Kidney epithelial cell (primary cell): ENCODE results near the genes CYP3A7, CYP3A4, OR2AE1 and ZNF3.

- RAMPAGE, long total RNA = no peak
- RRBS = no CpG with 5 or more reads among the region's 10 CpGs
Observed at GRCh38 chr7:99379010-99379747, 4.6 kb downstream of the ARPC1B start.

DNA sequence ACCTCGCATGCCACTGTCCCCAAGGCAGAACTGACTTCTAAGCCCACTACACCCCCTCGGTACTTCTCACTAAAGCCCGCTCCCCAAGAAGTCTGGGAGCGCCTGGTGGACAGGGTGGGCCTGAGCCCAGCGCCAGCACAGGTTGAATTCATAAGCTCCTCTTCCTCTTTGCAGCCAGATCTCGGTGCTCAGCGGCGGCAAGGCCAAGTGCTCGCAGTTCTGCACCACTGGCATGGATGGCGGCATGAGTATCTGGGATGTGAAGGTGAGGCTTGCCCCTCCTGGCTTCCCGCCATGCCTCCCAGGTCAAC is 14.6 kb downstream of the PDAP1 start:
- RAMPAGE, long total RNA = no peak
- RRBS = no CpG with 5 or more reads among the region's 11 CpGs

- RAMPAGE, long total RNA = no peak
- RRBS = no CpG with 5 or more reads among the region's 6 CpGs
Observed at GRCh38 chr7:99397987-99398438, 10.4 kb downstream of the PDAP1 start.

DNA sequence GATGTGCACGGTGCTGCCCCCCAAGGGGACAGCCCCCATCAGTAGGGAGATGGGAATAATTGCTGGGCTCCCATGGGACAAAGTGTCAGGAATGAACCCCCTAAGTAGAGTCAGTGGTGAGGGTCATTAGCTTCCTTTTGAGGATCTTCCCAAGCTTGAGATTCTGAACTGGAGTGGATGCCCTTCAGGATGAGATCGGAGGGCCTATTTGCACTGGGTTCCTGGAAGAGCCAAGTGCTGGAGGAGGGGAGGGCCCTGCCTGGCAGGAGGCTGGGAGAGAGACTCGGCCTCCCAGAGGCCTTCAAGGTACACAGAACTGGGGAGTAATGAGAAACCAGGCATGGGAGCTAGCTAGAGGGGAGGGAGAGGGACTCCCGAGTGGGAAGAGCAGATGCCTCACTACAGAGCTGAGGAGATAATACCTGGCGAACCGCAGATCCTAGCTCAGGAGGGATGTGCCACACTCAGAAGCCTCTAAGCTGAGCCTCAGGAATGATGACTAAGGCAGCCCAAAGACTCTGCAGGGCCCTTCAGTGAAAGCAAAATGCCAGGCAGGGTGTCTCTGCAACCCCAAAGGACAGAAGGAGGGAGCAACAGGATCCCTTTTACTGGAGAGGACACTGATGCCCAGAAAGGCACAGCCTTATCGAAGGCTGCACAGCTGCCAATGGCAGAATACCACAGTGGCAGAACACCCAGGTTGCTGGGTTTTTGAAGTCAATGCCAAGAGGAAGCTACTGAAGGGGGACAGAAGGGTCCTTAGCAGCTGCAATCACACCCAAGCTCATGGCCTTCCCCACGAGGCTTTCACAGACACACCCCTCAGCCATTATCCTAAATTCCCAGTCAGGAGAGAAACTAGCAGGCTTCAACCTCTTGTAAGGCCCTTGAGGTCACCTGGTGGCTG is 9.3 kb downstream of the PDAP1 start:
- RAMPAGE, long total RNA = no peak
- RRBS = no CpG with 5 or more reads among the region's 8 CpGs

- RAMPAGE, long total RNA = no peak
- RRBS = no CpG with 5 or more reads among the region's 22 CpGs
Observed at GRCh38 chr7:99404750-99405351, 3.5 kb downstream of the PDAP1 start.

DNA sequence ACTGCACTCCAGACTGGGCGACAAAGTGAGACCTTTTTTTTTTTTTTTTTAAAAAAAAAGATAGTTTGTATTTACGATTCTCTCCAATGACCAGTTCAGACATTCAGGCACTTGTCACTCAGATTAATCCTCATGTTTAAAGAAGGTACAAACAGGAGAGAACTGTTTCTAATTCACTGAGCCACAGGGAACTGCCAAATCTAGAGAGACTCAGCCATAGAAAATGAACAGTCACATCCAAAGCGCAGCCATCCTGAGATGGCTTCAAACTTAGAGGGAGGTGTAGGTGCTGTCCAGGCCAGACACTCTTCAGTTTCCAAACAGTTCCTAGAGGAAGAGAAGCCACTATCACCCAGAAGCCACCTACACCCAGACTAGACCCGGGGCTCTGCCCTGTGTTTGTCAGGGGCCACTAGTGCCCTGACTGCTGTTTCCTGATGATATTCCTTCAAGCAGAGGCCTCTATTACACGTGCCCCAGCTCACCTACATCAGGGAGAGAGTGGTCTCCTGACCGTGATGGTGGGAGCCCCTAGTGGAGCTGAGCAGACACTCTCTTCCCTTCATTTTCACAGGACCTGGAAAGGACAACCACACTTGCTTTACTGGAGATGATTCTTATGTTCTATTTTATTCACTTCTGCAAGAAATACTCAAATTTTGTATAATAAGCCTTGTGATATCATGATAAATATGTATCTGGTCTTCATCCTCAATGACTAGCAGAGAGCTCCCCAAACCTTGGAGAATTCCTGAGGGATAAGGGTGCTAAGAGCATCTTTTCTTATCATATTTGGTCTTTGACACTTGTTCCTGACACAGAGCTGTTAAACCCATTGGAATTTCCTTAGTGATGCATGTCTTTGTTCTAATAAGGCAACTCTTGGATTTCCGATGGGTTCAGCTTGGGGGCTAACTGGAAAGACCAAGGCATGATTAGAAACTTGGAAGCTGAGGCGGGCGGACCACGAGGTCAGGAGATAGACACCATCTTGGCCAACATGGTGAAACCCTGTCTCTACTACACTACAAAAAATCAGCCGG is 9.2 kb downstream of the ZNF394 start:
- RAMPAGE, long total RNA = no peak
- RRBS = no CpG with 5 or more reads among the region's 11 CpGs

DNA sequence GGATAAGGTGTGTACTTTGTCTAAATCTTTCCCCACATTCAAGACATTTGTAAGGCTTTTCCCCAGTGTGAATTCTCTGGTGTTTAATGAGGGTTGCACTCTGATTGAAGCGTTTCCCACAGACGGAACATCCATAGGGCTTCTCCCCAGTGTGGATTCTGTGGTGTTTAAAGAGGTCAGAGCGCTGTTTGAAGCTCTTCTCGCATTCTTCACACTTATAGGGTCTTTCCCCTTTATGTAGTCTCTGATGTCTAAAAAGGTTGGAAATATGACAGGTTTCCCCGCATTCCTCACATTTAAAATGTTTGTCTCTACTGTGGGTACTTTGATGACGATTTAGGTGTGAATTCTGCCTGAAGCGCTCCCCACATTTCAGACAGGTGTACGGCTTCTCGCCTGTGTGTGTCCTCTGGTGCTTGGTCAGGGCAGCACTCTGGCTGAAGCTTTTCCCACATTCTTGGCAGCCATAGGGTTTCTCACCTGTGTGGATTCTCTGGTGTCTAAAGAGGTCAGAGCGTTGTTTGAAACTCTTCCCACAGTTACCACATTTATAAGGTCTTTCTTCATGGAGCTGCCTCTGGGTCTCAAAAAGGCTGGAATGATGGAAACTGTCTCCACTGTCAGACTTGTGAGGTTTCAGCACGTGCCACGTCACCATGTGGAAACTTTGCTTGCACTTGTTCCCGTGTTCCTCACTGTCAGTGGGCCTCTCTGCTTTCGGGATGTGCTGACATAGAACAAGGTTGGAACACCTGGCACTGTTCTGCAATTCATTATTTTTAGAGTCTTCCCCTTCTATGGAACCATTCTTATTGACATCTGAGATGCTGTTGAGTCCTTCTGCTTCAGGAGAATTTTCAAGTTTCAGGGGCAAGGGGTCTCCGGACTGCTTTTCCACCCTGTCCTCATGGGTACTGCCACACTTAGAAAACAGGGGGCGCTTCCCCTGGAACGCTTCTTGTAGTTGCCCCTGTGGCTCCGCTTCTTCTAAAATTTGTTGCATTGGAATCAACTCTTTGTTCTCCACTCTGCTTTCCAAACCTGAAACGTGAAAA is 6.2 kb downstream of the ZNF394 start:
- RAMPAGE, long total RNA = no peak
- RRBS = no CpG with 5 or more reads among the region's 19 CpGs

DNA sequence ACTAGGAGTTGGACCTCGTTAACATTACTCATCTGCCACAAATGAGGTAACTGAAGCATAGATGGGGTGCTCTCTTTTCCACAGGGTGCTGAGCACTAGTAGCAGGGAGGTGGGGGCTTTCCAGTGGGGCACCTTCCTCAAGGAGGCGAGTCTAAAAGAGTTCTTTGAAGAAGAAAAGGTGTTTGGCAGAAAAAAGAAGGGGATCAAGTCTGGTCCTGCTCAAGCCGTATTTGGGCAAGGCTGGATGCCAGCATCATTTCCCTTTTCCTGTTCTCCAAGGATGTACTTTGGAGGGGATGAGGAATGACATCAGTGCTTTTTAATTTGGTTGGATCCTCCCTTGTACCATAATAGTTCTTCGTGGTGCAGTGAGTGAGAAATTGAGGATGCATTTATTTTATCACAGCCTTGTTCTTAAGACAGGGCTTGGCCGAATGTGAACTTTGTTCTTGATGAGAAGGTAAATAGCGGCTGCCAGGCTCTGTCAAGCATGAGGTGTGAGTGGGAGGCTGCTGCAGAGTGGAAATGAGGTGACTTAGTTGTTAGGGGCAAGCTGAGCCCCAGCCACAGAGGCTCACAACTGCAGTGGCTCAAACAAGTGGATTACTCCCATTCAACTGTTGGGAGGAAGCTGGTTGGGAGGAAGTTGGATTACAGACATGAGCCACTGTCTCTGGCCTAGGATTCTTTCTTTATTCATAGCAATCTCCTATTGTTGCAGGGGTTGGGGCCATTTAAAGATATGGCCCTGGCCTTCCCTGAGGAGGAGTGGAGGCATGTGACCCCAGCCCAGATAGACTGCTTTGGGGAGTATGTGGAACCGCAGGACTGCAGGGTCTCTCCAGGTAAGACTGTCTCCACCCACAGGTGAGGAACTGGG is 6.8 kb downstream of the ZSCAN25 start:
- RAMPAGE, long total RNA = no peak
- RRBS = no CpG with 5 or more reads among the region's 7 CpGs

DNA sequence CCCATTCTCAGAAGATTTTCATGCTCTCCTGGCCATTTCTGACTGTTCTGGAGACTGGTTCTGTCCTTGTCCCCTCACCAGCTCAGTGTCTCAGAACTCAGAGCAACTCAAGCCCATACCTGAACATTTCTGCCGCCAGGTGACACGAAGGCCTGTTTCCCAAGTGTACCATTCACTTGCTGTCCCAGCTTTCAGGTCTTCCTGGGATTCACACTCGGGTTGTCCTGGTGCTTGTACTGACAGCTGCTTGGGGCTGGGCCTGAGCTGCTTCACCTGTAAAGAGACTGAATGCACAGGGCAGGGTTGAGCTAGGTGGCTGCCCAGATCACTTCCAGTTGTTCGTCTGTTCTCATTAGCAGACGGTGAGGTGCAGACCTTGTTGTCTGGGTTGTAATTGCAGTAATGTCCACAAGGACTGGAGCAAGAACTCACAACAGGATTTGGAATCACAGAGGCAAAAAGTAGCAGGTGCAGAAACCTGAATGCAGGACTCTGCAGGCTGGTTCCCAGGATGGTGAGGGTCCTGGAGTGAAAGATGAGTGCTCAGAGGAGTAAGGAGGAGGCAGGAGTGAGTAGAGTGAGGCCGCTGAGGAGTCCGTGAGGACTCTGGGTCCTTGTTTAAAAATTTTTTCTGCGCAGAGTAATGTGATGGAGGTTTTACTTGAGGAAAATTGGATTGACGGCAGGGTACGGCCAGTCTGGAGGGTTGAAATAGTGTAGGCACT is 9.1 kb downstream of the ZSCAN25 start:
- RAMPAGE, long total RNA = no peak
- RRBS = no CpG with 5 or more reads among the region's 10 CpGs

DNA sequence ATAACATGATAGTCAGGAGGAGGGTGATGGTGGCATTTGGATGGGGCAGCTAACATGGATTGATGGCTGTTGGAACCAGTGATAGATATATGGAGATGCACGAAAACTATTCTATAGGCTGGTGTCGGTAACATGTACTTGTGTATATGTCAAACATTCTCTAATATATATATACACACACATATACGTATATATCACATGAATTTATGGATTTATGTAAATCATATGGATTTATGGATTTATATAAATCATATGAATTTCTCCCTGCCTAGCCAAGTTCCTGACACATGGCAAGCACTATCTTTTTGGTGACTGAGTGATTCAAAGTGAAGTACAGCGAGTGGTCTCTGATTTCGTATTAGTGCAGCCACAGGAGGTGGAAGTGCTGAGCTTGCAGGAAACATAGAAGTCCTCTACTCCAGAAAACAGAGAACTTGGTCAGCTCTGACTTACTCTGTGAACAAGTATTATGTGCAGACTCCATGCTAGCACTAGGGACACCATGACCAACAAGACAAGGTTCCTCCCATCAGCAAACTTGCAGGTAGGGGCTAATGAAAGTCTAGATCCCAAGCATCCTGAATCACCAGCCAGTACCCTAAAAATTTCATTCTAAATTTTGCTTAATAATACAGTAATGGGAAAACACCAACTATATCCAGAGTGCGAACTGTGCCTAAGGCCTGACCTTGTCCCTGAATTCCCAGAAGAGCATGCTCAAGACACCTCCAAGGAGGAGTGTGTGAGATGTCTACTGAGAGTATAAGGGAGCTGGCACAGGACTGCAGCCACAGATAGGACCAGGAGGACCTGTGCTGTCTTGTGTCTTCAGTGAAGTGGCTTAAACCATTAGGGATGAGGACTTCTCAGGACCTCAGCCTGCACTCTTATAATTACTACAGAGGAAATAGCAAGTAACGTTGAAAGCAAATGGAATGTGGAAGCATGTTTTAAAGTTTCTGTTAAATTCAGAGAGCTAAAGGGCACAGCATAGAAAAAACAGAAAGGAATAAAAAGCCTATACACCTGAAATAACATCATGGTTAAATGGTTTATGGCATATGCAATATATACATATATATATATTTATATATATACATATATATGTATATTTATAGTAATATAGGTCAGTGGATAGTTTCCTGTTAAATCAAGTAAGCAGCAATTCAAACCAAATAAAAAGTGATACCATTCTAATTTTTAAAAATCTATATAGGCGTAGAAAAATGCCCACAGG is 28.3 kb downstream of the CYP3A5 start:
- RAMPAGE, long total RNA = no peak
- RRBS = no CpG with 5 or more reads among the region's 8 CpGs

GRCh38 chr7:99735016-99735466 is at the start of gene CYP3A7:
TSS of gene CYP3A7 (minus strand) at chr7:99735196.
- RAMPAGE, long total RNA = no peak
- RRBS = no CpG with 5 or more reads among the region's 5 CpGs

GRCh38 chr7:99781384-99782396 is 2.3 kb downstream of the CYP3A4 start:
- RAMPAGE, long total RNA = no peak
- RRBS = no CpG with 5 or more reads among the region's 6 CpGs

DNA sequence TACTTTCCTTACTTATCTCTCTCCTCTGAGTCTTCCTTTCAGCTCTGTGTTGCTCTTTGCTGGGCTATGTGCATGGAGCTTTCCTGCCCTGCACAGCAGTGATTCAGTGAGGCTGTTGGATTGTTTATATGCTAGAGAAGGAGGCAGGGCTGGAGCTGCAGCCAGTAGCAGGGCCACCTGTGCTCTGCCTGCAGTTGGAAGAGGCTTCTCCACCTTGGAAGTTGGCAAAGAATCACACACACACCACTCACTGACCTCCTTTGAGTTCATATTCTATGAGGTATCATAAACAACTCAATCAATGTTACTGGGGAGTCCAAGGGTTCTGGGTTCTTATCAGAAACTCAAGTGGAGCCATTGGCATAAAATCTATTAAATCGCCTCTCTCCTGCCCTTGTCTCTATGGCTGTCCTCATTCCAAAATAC is at the start of gene CYP3A4:
Gene CYP3A4, minus strand, starts transcription at position 100 of the 426 bp plus-strand sequence.
- RAMPAGE, long total RNA = no peak
- RRBS = no CpG with 5 or more reads among the region's 1 CpG

GRCh38 chr7:99786826-99787126 is 2.8 kb upstream of the CYP3A4 start:
- RAMPAGE, long total RNA = no peak

- RAMPAGE, long total RNA = no peak
- RRBS = no CpG with 5 or more reads among the region's 4 CpGs
Observed at GRCh38 chr7:99876747-99877363, at the start of gene OR2AE1. TSS of gene OR2AE1 (minus strand) at chr7:99877033.

DNA sequence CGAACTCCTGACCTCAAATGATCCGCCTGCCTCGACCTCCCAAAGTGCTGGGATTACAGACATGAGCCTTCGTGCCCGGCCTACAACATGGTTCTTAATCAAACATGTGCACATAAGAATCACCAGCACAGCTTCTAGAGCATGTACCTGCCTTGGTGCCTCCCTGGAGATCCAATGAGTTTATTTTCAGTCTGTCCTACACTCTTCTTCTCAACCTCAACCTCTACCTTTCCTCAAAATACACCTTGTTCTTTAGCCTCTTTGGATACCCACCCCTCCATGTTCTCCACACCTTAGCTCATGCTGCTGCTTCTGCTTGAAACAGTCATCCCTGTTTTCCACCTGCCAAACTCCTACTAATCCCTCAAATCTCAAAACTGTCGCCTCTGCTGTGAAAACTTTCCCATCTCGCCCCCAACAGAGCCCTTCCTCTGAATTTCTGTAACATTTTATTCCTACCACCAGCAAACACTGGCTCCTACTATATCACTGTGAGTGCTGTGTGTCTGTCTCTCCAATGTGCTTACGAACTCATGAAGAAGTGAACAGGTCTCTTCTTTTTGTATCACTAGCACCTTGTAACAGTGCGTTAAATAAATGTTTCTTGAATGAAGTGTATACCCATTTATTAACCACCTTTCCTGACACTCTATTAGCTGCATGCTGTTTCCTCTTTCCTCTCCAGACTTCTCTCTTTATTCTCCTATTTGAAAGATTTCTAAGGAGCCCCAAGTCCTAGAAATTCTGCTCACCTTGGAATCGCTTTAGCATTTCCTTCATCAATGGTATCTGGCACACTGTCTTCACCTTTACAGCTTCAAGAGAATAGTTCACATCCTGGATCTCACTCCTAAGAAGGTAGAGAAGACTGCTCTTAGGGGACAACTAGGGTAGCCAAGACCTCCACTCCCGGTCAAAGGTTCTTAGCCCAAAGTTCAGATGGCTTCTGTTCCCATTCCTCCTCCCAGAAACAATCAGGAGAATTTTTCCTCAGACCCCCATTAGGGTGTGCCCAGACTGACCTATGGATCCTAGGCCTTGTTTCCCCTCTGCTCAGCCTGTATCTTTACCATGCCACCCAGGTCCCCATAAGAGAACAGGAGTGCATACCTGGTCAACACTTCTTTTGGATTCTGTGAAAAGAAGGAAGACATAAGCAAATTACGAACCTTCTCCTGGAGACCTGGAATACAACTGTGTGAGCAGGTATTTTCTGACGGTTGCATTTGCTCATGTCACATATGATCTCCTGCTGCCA is 16.4 kb downstream of the TRIM4 start:
- RAMPAGE, long total RNA = no peak
- RRBS = no CpG with 5 or more reads among the region's 13 CpGs

GRCh38 chr7:99918585-99918777 is 849 bp downstream of the TRIM4 start:
- RAMPAGE, long total RNA = no peak
- RRBS = no CpG with 5 or more reads among the region's 3 CpGs

DNA sequence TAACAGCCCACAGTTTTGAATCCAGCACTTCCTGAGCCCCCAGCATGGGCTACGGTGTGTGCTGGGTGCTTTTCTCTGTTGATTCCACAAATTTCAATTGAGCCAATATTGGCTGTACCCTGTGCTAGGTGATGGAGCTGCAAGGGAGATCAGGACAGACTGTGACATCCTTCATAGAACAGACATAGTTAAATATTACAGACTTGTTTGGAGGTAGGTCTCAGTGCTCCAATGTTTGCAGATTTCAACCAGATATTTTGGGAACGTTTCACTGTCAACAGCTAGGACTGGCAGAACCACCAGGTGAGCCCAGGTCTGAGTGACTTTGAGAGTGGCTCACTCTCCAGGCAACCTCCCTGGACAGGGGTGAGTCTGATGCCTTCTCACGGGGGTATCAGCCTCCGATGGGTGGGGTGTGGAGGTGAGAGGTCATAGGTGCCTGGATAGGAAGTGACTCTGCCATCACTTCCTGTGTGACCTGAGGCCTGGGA is 4.7 kb downstream of the AZGP1 start:
- RAMPAGE, long total RNA = no peak
- RRBS = no CpG with 5 or more reads among the region's 4 CpGs

- RAMPAGE, long total RNA = no peak
- RRBS = no CpG with 5 or more reads among the region's 7 CpGs
Observed at GRCh38 chr7:99971713-99972210, 4.1 kb downstream of the AZGP1 start.

- RAMPAGE, long total RNA = start-site peak on the minus strand at chr7:100081694-100081723, 82 and 70 reads in 2 replicates
- RRBS = 2% methylated on average over 17 of the region's 55 CpGs
Observed at GRCh38 chr7:100081567-100082289, at the start of gene ZNF3. TSS of gene ZNF3 (minus strand) at chr7:100081723.